ENCODE results near the genes TCIRG1 and CPT1A.

DNA sequence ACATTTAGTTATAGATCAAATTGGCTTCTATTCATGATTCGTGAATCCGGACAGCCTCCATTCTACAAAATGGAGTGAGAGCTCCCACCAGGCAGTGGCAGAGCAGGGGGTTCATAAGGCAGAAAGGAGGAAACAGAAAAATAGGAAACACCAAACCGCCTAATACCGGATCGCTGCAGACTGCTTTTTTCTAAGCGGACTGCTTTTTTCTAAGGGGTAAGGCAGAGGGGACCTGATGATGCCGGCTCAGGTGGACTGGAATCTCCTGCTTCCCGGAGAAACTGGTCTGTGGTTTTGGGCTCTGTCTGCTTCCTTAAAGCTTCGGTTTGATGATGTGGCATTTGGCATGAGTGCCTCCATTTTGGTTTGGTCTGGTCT is 986 bp downstream of the ALDH3B1 start:
- PRO-cap, result no peak

DNA sequence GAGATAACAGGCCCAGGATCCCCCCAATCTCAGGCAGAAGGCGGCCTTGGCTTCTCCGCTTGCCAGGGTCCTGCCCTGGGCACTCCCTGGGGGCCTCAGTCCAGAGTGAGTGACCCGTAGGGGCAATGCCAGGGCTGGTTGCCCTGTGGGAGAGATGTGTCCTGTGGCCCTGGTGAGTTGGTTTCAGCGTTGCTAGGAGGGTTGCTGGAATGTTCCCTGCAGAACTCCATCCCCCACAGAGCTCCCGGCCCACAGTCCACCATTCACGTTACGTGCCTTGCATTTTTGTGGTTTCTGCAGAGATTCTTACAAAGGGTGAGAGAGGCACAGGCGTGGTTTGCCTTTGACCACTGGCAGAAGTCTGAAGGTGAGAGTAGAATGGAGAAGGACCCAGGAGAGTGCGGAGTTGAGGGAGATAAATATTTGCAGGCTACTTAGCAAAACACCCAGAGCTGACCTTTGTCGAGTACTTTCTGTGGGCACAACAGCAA is 3.0 kb downstream of the ALDH3B1 start:
- PRO-cap, result no peak

DNA sequence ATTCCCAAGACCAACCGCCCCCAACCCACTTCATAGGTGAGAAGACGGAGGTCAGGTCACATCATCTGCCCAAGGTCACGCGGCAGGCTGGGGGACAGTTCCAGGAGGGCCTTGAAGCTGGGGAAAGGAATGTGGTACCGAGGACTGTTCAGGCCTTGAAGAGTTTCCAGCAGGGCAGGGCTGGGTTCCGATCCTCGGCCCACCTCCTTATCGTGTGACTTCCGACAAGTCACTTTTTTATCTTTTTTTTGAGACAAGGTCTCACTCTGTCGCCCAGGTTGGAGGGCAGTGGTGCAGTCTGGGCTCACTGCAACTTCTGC is 594 bp downstream of the NDUFS8 start:
- PRO-cap, result no peak

- PRO-cap, result bidirectional peak, plus-strand start at chr11:68039053, minus-strand start at chr11:68038917
These were observed at the start of gene TCIRG1 for GRCh38 chr11:68038643-68039149. Gene TCIRG1 (plus strand): TSS chr11:68039025.

- PRO-cap, result no peak
These were observed 11.0 kb downstream of the TCIRG1 start for GRCh38 chr11:68049678-68050437.

DNA sequence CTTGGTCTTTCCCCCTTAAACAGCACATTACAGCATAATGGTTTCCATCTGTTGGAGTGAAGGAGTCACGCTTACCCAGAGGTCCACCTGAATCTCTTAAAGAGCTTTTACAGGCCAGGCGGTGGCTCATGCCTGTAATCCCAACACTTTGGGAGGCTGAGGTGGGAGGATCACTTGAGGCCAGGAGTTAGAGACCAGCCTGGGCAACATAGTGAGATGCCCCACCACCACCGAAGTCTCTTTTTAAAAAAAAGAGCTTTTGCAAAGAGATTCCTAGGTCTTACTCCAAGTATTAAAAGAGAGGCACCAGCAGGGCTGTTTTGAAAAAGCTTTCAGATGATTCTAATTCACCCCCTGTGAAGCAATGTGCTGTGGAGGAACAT is 36.7 kb downstream of the TCIRG1 start:
- PRO-cap, result no peak

DNA sequence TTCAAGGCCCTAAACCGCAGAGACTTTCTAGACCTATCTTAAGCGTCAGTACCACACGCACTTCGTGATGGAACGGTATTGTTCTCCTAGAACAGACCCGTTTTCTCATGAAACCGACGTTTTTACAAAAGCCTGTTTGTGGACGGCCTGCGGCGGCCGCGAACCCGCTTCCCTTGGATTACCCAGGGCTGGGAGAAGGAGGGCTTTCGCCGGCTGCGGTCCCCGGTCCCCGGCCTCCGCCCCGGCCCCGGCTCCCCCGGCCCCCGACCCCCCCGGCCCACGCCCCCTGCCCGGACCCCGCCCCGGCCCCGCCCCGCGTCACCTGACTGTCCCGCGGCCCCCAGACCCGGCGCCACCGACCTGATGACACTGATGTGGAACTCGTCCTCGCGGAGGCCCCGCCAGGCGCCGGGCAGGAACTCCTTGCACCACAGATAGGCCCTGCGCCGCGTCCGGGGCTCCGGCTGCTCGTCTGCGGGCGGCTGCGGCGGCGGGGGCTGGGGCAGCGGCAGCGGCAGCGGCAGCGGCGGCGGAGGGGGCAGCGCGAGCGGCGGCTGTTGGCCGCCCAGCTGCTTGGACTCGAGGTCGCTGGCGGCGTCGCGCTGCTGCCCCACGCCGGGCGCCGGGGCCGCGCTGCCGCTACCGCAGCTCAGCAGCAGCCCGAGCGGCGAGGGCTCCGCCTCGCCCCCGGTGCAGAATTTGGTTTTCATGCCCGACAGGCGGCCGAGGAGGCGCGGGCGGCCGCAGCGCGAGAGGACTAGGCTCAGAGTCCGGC is 533 bp downstream of the CHKA start:
- PRO-cap, result bidirectional peak, plus-strand start at position 372 of the sequence, minus-strand start at position 238 of the sequence

- PRO-cap, result no peak
These were observed 20.7 kb upstream of the CHKA start for GRCh38 chr11:68141662-68142457.

DNA sequence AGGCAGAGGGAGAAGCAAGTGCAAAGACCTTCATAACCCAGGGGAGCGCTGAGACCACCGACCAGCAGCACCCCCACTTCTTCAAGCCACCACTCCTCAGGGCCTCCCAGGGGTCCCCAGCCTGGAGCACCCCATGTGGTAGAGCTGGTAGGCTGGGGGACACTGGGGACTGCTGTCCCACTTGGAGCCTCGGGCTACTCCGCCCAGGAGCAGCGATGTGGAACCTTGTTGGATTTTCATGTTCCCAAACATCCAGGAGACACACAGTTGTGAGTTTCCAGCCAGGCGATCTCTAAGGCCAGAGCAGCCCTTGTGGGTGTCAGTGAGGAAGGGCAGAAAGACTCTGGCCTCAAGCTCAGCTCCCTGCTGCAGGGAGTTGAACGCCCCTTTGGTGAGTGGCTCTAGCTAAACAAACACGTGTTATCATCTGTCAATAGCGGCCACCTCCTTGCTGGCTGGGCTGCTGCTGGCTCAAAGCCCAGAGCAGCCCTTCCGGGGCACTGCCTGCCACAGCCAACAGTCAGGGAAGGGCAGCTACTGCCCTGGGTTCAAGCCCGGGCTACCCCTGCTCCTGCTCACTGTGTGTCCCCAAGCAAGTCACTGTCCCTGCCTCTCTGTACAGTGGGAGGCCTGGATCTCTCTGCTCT is 25.7 kb upstream of the CHKA start:
- PRO-cap, result bidirectional peak, plus-strand start at position 516 of the sequence, minus-strand start at position 345 of the sequence

DNA sequence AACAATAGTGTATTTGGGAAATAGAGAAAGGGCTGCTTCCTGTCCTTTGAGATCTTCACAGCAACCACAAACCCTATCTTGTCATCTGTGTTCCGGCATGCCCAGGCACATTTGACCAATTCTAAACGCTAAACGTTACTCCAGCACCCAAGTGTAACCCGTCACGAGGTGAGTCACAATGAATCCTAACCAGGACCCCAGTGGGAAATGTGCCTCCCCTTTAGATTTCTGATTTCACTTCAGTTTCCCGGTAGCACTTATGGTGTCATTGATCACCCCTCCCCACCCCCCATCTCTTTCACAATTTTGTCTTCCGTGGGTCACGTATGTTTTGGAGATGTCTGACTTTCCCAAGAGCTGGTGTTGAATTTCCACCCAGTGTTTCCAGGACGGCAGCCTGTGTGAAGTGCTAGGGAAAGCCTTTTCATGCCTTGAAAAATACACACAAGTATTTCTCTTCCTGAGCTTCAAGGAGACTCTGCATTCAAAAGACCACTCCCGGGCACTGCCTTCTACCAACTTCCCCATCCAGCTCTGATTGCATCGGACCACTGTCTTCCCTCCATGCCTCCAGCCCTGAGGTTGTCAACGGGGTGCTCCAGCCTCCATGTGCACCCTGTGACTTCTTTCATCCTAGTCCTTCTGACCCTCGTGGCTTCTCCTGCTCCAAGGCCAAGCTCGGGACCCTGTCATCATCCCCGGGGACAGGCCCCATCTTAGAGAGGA is 10.6 kb upstream of the C11orf24 start:
- PRO-cap, result no peak

DNA sequence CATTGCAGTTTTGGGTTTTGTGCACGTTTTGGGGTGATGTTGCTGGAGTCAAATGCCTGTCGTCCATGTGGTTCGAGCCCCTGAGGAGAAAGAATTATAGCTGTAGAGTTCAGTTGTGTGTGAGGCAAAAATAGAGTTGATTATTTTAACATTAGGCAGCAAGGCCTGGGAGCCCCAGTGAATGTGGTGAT is 1.7 kb downstream of the LRP5 start:
- PRO-cap, result no peak

DNA sequence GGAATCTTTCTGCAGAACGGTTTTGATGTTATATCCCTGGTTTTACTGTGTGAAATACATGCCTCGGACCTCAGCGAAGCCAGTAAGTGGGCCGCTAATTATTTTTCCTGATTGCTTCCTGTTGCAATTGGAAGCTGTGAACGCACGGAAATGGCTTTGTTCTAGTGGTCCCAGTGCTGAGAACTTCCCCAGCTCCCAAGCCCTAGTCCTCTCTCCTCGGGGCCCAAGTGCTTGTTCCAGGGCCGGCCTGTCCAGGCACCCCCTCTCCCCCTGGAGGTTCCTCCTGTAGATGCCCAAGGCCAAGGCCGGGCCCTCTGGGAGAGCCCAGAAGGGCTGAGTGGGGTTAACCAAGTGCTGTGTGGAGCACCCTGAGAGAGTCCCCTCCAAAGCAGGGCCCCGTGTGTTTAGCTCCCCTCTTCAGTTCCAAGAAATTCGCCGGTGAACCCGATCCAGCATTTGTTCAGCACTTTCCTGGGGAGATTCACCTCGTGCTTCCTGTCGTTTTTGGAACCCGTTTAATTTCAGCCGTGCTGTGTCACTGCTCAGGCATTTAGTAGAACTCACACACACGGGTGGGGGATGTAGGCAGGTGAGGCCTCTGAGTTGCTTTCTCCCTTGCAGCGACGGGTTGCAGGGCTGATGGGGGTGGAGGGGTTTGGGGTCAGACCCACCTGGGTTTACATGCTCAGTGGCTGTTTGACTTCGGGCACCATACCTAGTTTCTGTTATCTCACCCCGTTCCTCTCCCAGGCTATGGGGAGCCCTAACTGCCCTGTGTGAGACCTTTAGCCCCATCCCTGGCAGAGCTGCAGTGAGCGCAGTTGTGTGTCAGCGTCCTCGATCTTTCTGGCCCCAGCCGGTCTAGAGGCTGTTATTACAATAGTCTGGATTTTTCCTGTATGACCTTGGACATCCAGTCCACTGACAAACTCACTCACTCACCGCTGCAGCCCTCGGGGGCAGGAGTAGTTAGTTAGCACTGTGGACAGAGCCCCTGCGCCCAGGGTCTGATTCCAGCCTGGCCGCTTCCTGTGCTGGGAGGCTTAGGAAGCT is 2.4 kb downstream of the LRP5 start:
- PRO-cap, result unidirectional peak, minus-strand start at position 517 of the sequence; unidirectional peak, minus-strand start at position 848 of the sequence

DNA sequence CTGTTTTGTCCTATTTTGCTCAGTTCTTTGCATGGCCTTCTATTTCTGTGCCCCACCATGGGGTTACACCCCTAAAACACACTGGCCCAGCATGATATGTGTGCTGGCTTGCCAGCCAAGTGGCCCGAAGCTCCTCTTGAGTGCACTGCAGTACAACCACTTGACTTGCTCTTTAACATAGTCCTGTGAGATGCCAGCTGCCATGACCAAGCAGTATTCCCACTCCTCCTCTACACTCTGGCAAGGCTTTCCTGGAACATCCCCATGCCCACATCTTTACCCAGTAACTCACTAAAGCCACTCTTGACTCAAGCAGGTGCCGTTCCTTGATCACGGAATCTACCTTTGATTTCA is 102.9 kb upstream of the GAL start:
- PRO-cap, result no peak

DNA sequence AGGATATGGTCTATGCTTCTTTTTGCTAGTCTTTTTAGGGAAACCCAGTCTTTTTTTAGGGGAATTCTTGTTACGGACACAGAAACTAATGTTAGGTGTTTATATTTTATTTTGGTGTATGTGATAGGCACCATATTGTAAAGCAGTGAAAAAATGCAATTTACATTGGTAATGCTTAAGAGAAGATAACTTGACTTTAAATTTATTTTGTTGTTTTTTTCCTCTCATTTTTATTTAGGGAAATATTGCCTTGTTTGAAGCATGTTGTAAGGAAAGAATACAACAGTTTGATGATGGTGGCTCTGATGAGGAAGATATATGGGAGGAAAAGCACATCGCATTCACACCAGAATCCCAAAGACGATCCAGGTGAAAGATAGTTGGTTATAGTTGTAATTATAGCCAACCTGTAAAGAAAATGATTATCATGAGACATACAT is 93.0 kb upstream of the GAL start:
- PRO-cap, result no peak

DNA sequence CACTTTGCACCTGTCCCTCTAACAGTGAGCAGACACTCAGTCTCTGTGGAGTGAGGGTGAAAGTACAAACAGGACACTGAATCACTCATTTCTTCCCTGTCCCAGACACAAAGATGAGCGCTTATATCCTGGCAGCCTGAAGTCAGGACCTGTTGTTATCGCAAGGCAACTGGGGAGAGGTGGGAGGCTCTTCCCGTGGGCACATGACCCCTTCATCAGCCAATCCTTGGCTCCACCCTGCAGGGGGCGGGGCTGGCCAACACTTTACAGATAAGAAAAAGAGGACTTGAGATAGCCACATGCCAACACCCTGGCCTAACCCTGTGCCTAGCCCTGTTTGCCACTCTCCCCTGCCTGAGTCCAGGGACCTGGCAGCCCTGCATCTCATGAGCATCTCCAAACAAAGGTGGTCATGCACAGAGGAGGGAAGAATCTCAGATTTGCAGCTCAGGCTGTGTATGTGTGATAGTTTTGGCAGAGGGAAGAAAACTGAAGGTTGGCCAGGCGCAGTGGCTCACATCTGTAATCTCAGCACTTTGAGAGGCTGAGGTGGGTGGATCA is 29.6 kb upstream of the TESMIN start:
- PRO-cap, result no peak

GRCh38 chr11:68784631-68785277 is 33.4 kb upstream of the TESMIN start:
- PRO-cap, result no peak

- PRO-cap, result bidirectional peak, plus-strand start at chr11:68842015, minus-strand start at chr11:68841916
These were observed at the start of gene CPT1A for GRCh38 chr11:68841499-68842237. Gene CPT1A (minus strand): TSS chr11:68841916.

GRCh38 chr11:68843637-68844501 is 2.2 kb upstream of the CPT1A start:
- PRO-cap, result bidirectional peak, plus-strand start at chr11:68844113, minus-strand start at chr11:68843902

DNA sequence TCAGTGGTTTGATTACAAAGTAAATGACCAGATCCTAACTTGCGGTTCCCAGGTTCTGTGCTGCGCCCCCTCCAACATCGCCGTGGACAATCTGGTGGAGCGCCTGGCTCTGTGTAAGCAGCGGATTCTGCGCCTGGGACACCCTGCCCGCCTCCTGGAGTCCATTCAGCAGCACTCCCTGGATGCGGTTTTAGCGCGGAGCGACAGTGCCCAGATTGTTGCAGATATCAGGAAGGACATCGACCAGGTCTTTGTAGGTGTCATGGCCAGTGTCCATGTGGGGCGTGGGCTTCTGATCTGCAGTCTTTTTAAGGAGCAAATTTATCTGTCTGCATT is 11.0 kb downstream of the IGHMBP2 start:
- PRO-cap, result no peak

GRCh38 chr11:68942531-68943261 is 38.1 kb downstream of the MRGPRD start:
- PRO-cap, result no peak

Measured in duodenum (tissue), 1 donor.